Mesangial cell (primary cell): ENCODE measurements around a stretch of chr5.

GRCh38 chr5:142376033-142376471, 51.2 kb upstream of the SPRY4 start:
- RAMPAGE, long total RNA: no peak

- RAMPAGE, long total RNA: no peak
Observed at GRCh38 chr5:142521615-142521930, 164.3 kb downstream of the FGF1 start.

DNA sequence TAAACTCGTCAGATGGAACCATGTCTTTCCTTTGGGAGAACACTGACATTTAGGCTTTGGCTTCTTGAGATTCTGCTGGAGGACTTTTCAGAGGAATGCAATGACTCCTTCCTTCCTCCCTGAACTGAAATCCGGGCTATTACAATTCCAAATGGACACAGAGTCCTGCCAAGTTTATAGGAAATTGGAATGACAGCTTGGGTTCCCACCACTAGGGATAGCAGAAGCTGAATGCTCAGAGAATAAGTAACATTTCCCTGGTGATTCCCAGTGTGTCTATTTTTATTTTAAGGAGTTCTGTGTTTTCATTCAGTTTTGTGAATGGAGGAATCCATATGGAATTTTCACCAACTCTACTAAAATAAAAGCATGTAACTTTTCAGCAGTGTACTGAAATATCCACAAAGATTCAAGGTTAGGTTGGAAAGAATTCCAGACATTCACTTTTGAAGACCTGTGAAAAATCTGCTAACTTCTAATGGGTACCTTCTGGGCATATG, 142.9 kb downstream of the FGF1 start:
- RAMPAGE, long total RNA: no peak

- RAMPAGE, long total RNA: no peak
Observed at GRCh38 chr5:142608006-142608503, 77.8 kb downstream of the FGF1 start.

DNA sequence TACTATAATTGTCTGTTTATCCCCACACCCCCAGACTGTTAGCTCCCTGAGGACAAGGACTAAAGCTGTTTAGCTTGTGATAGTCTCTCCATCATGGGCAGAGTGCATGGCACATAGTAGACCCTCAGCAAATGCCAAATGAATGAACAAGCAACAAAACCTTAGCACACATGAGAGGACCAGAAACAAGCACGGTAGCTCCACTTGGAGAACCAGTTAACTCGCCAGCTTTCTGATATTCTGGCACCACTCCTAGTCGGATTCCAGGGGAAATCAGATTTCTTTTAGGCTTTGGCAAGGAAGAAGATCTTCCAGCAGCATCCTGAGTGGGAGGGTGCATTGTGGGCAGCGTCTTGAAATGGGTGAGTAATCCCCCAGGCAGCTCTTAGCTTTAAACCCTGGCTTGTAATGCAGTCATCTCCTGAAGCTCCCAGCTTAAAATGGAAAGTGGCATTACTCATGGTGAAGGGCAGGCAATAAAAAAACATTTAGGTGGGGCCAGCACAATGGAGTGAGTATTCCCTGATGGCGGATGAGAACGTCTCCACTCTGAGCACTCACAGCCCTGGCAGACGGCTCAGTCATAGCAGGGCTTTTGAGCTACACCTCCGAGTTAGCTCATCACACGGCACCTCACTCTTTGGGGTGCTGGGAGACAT, 41.1 kb downstream of the FGF1 start:
- RAMPAGE, long total RNA: no peak

GRCh38 chr5:142825179-142826029, 55.2 kb downstream of the ARHGAP26 start:
- RAMPAGE, long total RNA: no peak

GRCh38 chr5:142901816-142902446, 131.8 kb downstream of the ARHGAP26 start:
- RAMPAGE, long total RNA: no peak

- RAMPAGE, long total RNA: no peak
Observed at GRCh38 chr5:142976853-142977329, 206.7 kb downstream of the ARHGAP26 start.

DNA sequence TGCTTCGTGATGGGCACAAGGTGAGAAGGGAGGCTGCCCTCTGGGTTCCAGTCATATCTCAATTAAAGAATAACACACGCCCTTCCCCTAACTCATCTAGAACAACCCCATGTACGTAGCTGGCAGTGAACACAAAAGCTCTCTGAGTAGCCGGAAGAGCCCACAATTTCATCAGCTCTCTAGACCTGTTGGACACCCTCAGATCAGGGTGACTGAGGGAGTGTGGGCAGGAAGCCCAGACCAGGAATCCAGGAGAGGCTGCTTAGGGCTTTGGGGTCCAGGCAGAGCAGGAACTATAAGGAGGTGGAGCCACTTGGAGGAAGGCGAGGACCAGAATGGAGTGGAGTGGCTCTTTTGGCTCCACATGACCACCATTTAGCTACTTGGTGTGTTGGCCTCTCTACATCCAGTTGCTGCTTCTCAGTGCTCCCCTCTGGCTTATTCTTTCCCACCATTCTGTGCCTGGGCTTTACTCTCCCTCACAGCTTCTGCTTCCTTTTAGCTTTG, 237.4 kb downstream of the NR3C1 start:
- RAMPAGE, long total RNA: no peak

- RAMPAGE, long total RNA: no peak
Observed at GRCh38 chr5:143405535-143405792, 2.0 kb upstream of the NR3C1 start.

DNA sequence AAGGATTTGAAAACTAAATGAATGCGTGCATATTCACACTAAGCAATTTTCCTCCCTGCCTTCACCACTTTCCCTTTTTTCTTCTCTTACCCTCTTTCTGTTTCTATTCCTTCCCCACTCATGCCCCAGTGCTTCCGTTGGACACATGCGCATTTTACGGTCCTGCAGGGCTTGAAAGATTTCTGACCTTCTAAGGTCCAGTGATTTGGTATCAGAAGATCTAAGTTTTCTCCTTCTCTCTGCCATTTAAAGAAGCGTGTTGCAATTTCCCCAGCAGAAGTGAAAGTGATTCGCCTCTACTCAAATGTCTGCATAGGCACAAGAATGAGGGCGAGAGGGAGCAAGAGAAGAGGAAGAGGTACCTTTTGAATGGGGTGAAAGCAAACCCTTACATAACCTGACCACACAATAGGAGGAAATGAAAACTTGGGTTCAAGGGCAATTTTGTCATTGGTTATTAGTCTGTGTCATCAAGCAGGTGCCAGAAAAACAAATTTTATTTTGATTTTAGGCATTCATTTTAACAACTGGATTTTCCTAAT, 31.7 kb upstream of the NR3C1 start:
- RAMPAGE, long total RNA: no peak

- RAMPAGE, long total RNA: no peak
Observed at GRCh38 chr5:143595156-143595878, 191.8 kb upstream of the NR3C1 start.

- RAMPAGE, long total RNA: no peak
Observed at GRCh38 chr5:143659756-143660115, 152.2 kb upstream of the HMHB1 start.

DNA sequence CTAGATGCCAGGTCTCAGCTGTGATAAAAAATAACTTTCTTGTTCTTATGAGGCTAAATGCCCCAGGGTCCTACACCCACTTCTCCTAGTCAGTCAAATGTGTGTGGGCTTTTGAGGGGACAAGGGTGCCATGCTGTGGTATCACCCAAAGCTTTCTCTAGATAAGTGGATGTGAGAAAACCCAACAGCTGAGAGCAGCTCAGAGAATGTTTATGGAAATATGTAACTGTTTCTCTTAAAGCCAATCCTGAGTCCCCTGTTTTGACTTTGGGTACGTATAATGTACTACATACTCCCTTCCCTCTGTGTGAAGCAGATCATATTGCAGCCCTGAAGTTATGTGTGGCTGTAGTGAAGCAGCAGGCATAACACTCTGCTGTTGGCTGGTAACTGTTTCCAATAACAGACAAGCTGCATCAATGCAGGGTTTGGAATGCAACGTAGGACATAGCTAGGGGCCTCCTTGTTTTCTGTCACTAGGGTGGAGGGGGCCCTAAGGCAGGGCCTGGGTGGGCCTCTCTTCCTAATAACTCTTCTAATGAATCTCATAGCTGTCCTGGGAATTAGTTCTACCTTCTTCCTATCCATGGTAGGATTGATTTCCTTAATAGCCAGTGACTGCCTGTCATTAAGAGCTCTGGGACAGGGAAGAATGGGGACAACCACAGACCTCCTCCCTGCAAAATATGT, 129.8 kb upstream of the HMHB1 start:
- RAMPAGE, long total RNA: no peak

DNA sequence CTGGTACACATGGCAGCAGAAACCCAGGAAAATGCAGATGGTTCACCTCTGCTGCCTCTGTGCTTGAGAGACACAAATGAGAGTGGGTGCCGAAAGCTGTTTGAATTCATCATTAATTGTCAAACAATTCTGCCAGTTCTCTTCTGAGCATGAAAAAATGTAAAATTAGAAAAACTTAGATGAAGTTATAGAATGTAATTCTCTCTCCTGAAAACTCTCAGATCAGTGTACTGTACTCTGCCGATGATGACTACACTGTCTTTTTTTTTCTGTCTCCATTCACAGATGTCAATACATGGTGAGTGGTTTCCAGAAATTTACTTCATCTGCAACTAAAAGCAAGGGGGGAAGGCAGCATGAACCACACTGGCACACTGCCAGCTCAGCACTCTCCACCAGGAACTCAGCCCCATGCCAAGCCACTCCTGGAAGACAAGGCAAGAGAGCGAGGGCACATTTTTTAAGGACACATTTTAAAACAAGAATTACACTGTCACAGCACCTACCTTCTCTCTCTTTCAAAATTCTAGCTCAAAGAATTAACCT, 75.2 kb downstream of the HMHB1 start:
- RAMPAGE, long total RNA: no peak

DNA sequence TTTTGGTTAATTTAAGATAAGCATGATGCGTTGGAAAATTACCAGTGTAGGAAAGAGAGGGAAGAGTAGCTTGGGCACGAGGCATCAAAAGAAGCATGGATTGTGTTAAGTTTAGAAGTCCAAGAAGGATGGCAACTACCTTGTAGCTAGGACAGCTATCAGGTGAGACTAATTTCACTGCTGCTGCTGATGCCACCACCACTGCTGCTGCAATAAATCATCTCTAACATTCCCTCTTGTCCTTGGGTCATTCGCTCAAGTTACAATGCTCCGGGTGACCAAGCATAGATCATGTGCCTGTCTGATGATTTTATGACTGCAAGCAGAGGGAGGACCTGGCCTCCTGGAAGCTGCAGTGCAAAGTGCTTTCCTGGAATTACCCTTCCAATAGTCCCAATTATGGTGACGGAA, 334.5 kb downstream of the PRELID2 start:
- RAMPAGE, long total RNA: no peak

DNA sequence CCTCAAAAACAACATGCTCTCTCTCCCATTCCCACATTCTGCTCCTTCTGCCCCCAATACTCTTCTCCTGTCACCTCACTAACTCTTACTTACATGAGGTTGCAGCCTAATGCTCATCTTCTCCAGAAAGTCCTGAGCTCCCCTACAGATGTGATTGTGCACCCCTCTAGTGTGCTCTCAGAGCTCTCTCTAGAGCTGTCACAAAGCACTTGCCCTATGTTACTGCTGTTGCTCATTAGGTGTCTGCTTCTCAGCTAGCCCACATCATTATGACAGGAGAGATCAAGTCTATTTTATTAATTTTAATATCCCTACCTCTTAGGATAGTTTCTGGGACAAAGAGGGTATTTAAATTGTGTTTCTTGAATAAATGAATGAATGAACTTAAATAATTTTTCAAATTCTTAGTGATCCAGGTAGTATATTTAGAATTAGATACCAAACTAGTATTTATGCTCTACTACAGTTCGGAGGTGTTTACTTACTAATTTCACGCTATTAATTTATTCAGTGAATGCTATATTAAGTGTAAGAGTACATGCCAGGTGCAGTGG, 286.1 kb downstream of the PRELID2 start:
- RAMPAGE, long total RNA: no peak

- RAMPAGE, long total RNA: no peak
Observed at GRCh38 chr5:145856020-145857003, 16.5 kb downstream of the GRXCR2 start.

- RAMPAGE, long total RNA: no peak
Observed at GRCh38 chr5:145976304-145976807, 40.0 kb downstream of the SH3RF2 start.

DNA sequence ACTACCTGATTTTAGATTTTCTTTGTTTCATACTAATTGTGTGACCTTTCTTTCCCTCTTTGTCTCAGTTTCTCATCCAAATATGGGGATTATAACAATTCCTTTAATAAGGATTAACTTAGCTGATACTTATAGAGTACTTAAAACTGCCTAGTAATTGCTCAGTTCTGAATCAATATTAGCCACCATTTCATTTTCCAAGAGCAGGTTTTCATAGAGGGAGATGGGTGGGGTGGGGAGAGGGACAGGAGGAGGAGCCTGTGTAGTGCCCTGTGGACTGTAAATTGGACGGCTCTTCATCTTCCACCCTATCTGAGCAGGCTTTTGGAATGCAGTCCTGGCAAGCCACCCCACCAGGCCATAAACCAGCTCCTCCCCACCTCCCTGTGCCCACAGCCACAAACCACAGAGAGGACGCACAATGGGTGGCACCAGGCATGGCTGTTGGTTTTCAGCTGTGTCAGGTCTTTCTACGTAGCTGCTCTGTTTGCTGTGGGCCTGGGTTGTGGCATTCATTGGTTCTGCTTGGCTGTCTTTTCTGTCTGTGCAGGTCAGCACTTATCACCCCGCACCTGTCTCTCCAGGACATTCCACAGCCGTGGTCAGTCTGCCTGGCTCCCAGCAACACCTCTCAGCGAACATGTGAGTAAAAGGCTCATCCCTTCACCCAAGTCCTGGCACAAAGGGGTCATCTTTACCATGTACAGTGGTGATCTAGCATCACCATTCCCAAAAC, 58.0 kb downstream of the PLAC8L1 start:
- RAMPAGE, long total RNA: no peak